Left colon (tissue), 1 donor: ENCODE data around the gene TRAPPC14.

DNA sequence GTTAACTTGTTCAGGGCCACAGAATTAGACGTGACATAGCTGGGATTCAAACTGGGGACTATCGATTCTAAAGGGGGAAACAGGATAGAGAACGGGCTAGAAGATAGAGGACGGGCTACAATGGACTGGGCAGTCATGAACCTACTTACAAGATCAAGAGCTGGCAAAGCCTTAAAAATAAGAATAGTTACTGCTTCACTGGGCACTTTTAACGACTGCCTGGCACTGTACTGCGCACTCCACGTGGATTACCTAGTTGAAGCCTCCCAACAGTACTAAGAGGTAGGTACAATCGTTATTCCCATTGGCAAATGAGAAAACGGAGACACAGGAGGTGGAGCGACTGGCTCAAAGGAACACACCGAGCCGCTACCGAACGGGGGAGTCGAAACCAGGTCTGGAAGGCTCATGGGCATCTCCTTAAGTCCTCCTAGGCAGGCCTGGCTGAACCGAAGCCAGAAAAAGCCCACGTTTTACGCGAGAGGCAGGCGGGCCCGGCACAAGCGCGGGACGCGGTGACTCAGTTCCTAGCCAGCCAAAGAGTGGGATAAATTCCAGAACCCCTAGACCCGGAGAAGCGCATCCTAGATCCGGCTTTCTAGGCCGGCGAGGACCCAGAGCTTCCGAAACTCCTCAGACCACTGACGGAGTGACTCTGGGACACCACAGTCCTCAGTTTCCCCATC lies 561 bp downstream of the PDAP1 start:
- PRO-cap: unidirectional peak, plus-strand start at position 381 of the sequence

GRCh38 chr7:99455683-99456904 lies 9.9 kb downstream of the ATP5MF start:
- PRO-cap: no peak

DNA sequence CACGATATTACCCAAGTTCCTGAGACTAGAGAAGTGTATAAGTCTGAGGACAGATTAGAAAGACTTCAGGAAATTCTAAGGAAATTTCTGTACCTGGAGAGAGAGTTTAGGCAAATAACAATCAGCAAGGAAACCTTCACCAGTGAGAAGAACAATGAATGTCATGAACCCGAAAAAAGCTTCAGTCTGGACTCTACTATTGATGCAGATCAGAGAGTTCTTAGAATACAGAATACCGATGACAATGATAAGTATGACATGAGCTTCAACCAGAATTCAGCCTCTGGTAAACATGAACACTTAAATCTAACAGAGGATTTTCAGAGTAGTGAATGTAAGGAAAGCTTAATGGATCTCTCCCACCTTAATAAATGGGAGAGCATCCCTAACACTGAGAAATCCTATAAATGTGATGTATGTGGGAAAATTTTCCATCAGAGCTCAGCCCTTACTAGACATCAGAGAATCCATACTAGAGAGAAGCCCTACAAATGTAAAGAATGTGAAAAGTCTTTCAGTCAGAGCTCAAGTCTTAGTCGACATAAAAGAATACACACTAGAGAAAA lies 14.0 kb downstream of the ZNF655 start:
- PRO-cap: no peak

- PRO-cap: no peak
These were observed 18.2 kb downstream of the ZSCAN25 start for GRCh38 chr7:99635058-99635266.

- PRO-cap: no peak
These were observed 30.4 kb downstream of the CYP3A5 start for GRCh38 chr7:99649402-99649840.

GRCh38 chr7:99651091-99652327 lies 28.3 kb downstream of the CYP3A5 start:
- PRO-cap: no peak

- PRO-cap: no peak
These were observed 13.7 kb upstream of the CYP3A5 start for GRCh38 chr7:99693238-99694087.

DNA sequence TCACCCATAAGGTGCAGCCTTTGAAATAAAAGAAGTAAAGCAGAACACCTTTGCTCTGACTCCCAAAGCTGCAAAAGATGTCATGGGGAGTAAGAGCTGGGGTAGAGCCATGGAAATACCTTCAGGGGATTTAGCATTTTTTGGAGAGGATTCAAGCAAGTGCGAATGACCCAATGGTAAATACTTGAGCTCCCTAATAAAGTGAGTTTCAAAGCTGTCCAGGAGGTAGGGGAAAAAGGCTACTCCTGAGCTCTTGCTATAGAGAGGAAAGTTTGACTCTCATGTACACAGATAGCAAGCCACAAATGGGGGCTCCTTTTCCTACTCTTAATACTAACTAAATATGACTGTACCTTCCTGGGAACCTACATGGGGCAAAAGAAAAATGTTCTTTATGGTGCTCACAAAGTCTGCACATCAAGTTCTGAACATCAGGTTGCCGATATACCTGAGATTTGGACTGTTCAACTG lies 15.3 kb upstream of the CYP3A5 start:
- PRO-cap: no peak

DNA sequence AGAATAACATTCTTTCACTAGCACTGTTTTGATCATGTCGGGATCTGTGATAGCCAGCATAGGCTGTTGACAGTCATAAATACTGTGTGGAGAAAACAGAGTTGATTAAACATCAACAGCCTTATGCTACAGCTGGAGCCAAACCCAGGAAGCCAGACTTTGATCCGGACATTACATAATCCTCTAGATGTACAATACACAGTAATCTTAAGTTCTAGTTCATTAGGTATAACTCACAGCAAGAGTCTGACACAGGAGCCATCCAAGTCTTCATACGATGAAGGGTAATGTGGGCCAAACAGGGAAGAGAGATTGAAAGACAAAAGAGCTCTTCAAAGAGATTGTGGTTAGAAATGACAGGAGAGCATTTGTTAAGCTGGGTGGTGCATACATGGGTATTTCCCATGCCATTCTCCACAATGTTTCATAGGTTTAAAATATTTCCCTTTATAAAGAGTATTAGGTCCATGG lies 14.6 kb downstream of the CYP3A7 start:
- PRO-cap: no peak

- PRO-cap: no peak
These were observed 5.1 kb downstream of the CYP3A7 start for GRCh38 chr7:99730015-99730216.

DNA sequence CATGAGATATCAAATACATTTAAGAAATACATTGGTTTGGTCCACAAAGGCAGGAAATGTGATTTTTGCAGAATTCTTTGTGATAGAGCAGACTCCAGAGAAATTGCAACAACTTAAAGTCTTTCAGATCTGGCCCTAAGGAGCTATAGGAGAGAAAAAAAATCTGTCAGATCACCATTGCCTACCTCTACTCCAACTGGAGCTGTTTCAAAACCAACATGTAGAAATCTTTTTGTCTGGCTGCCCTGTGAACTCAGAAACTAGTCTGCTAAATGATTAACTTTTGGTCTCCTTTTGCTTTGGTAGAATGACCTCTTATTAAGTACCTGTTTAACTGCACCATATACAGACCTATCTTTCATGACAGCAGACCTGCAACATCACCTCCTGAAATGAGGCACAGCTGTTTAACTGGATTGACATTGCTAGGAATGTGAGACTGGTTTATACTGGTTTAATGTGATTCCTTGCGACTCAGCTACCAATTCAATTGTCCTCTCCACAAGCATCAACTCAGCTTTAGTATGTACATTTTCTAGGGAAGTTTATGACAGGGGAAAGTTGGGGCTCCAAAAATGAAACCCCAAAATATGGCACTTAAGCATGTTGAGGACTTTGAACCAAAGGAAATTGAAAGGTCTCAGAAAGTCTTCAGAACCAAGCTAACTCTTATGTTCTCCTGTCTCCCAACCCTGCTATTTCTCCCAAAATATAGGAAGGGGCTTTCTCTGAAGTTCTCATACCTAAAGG lies 1.8 kb downstream of the CYP3A43 start:
- PRO-cap: no peak

DNA sequence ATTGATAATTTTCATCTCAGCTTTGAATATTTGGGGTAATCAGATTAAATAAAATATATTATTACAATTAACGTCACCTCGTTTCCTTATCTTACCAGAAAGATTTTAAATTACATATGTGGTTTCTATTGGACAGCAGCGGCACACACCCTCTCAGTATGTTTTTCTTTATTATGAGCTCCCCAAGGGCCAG lies 849 bp downstream of the TRIM4 start:
- PRO-cap: no peak

DNA sequence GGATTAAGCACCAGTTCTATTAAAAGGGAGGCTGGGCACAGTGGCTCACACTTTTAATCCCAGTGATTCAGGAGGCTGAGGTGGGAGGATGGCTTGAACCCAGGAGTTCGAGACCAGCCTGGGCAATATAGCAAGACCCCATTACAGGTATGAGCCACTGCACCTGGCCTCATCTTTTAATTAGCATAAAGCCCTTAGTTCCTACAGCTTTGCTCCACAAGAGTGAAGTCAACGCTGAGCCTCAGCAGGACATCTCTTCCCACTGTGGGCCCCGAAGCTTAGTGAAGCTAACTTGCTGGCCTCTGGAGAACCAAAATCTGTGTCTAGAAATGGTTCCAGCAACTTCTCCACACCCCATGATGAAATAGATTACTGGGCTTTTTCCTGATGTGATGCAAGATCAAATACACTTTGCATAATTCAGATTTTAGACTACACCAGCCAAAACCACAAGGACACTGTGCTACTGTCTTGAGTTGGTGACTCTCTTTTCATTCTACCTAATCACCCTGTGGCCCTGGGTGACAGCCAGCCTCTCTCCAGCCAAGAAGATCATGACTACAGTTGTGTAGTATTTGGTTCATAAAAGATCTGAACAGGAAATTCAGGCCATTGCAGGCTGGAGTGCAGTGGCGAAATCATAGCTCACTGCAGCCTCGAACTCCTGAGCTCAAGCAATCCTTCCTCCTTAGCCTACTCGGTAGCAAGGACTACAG lies 22.3 kb downstream of the AZGP1 start:
- PRO-cap: no peak

GRCh38 chr7:100089472-100090252 lies 893 bp downstream of the COPS6 start:
- PRO-cap: no peak

- PRO-cap: no peak
These were observed 5.0 kb downstream of the COPS6 start for GRCh38 chr7:100093487-100094521.

GRCh38 chr7:100106840-100107803 lies 5.7 kb downstream of the AP4M1 start:
- PRO-cap: no peak

DNA sequence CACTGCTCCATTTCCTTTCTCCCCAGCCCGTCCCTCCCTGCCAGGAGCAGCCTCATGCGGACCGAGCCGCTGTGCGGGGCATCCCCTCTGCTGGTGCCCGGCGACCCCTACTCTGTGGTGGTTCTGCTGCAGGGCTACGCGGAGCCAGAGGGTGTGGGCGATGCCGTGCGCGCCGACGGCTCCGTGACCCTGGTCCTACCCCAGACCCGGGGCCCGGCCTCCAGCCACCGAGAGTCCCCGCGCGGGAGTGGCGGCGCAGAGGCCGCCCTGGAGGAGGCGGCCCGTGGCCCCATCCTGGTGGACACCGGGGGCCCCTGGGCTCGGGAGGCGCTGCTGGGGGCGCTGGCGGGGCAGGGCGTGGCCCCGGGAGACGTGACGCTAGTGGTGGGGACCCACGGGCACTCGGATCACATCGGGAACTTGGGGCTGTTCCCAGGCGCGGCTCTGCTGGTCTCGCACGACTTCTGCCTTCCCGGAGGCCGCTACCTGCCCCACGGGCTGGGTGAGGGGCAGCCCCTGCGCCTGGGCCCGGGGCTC lies 643 bp downstream of the MBLAC1 start:
- PRO-cap: bidirectional peak, plus-strand start at position 429 of the sequence, minus-strand start at position 459 of the sequence

DNA sequence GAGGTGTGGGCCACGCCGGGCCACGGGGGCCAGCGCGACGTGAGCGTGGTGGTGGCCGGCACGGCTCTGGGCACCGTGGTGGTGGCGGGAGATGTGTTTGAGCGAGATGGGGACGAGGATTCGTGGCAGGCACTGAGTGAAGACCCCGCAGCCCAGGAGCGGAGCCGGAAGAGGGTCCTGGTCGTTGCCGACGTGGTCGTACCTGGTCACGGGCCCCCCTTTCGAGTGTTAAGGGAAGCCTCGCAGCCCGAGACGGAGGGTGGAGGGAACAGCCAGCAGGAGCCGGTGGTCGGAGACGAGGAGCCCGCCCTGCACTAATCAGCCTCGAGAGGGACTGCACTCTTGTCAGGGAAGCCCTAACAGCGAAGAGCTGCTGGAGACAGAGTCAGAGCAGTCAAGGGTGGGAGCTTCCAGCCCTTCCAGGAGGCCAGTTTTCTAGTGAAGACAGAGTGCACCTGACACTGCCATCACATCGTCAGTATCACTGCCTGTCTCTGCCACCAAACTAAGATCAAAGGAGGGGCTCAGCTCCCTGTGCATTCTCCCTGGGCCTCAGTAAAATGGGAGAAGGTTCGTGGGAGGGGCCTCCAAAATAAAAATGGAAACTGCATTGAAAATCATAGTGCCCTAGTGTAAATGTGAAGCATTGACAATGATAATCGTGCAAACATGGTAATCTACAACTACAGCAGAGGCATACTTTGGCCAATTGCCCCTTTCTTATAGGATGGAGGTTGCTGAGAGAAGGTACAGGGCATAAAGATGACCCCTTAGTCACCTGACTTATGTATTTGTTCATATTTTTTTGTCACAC lies 1.3 kb downstream of the MBLAC1 start:
- PRO-cap: no peak

DNA sequence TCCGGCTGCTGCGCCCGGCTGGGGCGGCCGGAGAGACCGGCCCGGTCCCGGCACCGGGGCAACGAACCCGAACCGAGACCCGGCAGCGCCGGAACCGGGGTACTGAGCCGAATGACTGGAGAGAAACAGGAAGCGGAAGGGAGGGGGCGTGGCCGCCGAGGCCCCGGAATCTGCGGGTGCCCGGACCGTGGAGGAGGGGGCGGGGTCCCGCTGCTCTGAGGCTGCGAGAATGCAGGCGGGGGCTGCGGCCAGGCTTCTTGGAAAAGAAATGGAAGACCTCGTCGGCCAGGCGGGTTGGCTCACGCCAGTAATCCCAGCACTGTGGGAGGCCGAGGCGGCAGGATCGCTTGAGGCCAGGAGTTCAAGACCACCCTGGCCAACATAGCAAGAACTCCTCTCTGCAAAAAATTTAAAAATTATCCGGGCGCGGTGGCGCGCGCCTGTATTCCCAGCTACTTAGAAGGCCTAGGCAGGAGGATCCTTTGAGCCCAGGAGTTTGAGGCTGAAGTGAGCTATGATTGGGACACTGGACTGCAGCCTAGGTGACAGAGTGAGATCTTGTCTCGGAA lies at the start of gene TRAPPC14:
TSS of gene TRAPPC14 (minus strand) at position 134 of the 569 bp plus-strand sequence.
- PRO-cap: bidirectional peak, plus-strand start at position 213 of the sequence, minus-strand start at position 96 of the sequence

DNA sequence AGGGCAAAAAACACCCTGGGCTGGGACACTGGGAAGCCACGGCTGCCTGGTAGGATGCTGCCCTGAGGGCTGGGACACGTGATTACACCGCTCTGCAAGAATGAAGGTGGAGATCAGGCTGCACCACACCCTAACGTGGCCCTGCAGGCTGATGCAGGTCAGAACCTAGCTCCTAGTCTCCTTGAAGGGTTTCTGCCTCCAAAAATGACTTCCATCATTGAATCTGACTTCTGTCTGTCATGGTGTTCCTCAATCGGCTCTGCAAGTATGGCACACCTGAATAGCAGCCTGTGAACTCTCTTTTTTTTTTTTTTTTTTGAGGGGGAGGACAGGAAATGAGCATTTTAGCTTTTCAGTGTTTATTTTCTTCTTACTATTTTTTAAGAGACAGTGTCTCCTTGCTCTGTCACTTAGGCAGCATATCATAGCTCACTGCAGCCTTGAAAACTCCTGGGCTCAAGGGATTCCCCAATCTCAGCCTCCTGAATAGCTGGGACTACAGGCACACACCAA lies 4.7 kb upstream of the TRAPPC14 start:
- PRO-cap: no peak